Cardiac ventricle fibroblast (primary cell): ENCODE data around the genes OLFM1 and NACC2.

GRCh38 chr9:134420765-134421366 lies 94.6 kb downstream of the RXRA start:
- RAMPAGE, long total RNA: no peak

GRCh38 chr9:134439265-134440081 lies 113.2 kb downstream of the RXRA start:
- RAMPAGE, long total RNA: no peak

- RAMPAGE, long total RNA: no peak
Measured at GRCh38 chr9:134620291-134620721, 21.3 kb upstream of the COL5A1 start.

GRCh38 chr9:134643254-134643787 lies 1.7 kb downstream of the COL5A1 start:
- RAMPAGE, long total RNA: no peak

GRCh38 chr9:134806042-134806467 lies 74.6 kb upstream of the FCN2 start:
- RAMPAGE, long total RNA: no peak

GRCh38 chr9:134825554-134826008 lies 55.0 kb upstream of the FCN2 start:
- RAMPAGE, long total RNA: no peak

- RAMPAGE, long total RNA: no peak
Measured at GRCh38 chr9:134996848-134997414, 79.2 kb upstream of the FCN1 start.

- RAMPAGE, long total RNA: no peak
Measured at GRCh38 chr9:135009814-135010449, 77.5 kb upstream of the OLFM1 start.

GRCh38 chr9:135087372-135087877 lies at the start of gene OLFM1:
Gene OLFM1 (plus strand): TSS chr9:135087668.
- RAMPAGE, long total RNA: no peak

DNA sequence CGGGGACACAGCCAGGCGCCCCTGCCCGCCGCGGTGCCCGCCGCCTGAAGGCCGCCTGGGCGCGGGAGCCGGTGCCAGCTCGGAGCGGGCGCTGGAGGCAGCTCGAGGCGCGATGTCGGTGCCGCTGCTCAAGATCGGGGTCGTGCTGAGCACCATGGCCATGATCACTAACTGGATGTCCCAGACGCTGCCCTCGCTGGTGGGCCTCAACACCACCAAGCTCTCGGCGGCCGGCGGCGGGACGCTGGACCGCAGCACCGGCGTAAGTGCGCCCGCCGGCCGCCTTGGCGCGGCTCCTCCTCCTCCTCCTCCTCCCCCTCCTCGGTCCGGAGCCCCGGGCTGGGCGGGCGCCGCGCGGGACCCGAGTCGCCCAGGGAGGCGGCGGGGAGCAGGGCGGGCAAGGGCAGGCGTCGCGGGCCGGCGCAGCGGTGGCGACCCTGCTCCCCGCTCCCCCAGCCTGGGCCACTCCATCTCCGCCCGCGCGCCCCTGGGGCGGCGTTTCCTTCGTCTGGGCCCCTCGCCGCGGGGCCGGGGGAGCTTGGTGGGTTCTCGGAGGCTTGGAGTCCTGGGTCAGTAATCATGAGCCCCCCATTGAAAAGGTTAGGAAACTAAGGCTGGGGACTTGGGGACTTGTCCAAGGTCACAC lies 533 bp downstream of the OLFM1 start:
- RAMPAGE, long total RNA: no peak

DNA sequence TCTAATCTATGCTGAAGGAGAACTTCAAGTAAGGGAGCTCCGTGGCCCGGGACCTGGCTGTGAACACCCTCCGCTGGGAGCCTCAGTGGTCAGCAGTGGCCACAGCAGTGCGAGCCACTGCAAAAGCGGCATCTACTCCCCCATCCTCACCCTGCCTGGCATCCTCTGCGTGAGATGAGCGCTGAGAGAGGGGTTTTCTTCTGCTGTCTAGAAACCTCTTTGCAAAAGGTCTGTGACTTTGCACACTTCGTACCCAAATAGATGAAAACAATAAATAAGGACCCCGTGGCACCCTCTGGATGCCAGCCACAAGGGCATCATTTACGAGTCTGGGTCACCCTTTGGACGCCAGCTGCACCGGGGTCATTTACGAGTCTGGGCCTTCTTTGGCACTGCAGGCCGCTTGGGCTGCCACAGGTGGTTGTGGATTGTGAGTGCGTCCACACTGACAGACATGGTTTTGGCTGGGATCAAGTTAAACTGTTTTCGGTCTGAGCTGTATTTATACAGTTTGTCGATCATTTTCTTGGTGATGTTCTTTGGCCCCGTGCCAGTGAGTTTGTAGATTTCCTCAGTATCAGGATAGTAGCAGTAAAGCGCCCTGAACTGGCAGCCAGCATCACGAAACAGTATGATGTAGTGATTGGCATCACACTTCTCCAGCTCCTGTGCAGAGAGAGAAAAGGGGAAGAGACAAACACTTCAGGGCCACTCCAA lies 96.2 kb downstream of the CAMSAP1 start:
- RAMPAGE, long total RNA: no peak

DNA sequence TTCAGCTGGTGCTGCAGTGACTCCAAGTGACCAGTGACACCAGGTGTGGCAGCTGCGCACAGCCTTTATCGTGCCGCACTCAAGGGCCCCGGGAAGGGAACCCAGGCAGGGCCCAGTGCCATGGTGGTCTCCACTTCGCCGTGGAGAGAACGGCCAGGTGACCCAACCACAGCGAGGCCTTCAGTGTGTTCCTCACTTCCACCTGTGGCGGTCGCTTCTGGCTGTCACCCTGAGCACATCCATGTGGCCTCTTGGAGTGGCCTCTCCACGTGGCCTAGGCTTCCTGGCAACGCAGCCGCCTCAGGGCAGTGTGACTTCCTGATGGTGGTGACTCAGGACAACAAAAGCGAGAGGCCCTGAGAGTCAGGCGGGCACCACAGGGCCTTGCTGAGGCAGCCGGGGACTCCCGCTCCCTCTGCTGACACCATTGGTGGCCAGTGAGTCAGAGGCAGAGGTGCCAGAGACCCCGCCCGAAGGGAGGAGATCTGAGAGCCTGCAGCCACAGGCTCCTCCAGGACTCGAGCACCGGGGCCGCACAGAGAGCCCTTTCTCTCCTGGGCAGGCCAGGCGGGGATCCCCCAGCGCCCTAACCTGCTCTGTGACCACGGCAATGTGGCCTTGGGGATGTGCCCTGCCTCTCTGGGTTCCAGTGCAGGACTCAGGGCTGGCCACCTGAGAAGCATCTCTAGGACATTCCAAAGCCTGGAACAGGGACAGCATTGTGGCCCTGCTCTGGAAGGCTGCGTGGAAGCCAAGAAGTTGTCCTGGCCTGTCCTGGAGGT lies 19.5 kb upstream of the CAMSAP1 start:
- RAMPAGE, long total RNA: no peak

DNA sequence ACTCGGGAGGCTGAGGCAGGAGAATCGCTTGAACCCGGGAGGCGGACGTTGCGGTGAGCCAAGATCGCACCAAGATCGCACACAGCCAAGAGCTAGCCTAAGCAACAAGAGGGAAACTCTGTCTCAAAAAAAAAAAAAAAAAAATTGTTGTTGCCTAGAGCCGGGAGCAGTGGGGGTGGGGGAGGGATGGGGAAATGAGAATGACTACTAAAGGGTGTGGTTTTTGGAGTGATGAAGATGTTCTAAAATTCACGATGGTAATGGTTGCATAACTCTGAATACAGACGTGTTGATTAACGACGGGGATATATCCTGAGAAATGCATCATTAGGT lies 28.0 kb downstream of the NACC2 start:
- RAMPAGE, long total RNA: no peak

GRCh38 chr9:136091538-136092014 lies 3.5 kb downstream of the NACC2 start:
- RAMPAGE, long total RNA: no peak

DNA sequence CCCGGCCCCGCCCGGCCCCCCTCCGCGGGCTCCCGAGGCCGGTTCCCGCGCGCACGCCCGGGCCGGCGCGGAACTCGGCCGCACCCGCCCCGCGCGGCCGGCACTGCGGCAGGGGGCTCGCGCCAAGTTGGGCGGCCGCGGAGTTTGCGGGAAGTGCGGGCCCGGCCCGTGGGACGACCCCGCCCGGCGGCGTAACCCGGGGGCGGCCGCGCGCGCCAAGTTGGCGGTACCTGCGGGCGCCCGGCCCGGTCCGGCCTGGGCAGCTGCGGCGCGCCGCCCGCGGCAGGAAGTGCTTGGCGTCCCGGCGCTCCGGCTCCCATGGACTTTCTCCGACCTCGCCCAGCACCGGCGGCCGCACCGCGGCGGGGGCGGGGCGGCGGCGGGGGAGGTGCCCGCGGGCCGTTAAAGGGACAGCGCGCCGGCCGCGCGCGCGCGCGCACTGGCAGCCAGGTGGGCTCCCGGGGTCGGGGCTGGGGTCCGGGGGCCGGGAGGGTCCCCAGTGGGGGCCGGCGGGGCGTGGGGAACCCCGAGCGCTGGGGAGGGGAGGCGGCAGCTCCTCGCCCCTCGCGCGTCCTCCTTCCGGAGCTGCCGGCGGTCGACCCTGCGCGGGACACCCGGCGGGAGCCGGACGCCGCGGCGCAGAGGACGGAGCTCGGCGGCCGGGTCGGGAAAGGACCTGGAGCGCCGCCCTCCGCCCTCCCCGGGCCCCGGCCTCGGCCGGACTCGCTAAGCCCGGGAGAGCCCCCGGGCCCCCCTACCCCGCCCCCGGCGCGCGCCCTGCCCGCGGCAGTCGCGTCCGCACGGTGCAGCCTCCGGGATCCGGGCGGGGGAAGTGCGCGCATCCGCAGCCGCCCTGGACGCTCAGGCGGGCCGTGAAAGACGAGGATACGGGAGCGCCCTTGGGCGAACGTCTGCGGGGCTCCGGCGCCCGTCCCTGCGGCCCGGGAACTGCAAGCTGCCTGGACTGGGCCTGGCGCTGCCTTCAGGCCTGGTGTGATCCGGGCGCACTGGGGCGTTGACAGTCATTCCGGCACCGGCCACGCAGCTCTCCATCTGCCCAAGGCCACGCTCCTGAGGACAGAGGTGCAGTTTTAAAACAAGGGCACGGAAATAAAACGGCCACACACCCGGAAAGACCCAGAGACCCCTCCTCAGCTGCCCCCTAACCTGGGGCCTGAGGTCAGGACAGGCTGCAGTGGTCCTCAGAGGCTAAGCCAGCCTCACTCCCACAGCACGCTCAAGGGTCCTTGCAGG lies at the start of gene NACC2:
NACC2 (minus strand) TSS at position 331 of the 1,254 bp plus-strand sequence.
- RAMPAGE, long total RNA: no peak

- RAMPAGE, long total RNA: no peak
Measured at GRCh38 chr9:136171047-136171877, 33.7 kb downstream of the LHX3 start.

GRCh38 chr9:136230633-136231441 lies 14.8 kb downstream of the QSOX2 start:
- RAMPAGE, long total RNA: no peak

DNA sequence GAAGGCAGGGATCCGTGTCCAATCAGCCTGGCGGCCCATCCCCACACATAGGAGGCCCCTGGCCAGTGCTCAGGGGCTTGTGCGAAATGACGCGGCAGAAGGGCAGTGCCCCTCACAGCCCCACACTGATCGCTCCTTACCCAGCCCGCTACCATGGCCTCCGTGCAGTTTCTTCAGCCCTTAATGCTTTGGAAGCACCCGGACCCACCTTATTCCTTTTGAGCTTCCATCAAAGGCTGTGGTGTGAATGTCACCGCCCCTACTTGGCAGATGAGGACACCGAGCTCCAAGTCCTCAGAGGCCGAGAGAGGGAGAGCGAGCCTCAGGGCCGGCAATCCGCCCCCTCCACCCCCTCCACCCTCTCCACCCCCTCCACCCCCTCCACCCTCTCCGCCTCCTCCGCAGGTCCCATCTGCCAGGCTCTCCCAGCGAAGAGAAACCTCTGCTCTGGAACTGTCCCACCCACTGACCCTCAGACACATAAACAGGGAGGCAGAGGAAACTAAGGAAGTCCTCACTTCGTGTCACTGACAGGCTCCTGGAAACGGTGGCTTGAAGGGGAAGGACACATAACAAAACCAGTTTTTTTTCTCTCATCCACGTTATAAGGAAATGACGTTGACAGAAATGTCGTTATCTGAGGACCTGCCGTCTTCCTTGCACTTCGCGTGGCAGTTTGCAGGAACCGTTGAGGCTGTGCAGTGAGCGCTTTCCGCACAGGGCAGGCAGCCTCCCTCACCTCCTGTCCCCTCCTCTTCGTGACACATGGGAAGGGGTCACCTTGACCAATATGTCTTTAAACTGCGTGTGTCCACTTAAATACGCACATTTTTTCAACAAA lies 13.9 kb downstream of the QSOX2 start:
- RAMPAGE, long total RNA: no peak

GRCh38 chr9:136324303-136324980 lies 2.9 kb upstream of the GPSM1 start:
- RAMPAGE, long total RNA: no peak

- RAMPAGE, long total RNA: no peak
Measured at GRCh38 chr9:136353623-136354084, 9.9 kb downstream of the DNLZ start.